Aortic smooth muscle cell (primary cell): ENCODE data around the gene ALLC.

DNA sequence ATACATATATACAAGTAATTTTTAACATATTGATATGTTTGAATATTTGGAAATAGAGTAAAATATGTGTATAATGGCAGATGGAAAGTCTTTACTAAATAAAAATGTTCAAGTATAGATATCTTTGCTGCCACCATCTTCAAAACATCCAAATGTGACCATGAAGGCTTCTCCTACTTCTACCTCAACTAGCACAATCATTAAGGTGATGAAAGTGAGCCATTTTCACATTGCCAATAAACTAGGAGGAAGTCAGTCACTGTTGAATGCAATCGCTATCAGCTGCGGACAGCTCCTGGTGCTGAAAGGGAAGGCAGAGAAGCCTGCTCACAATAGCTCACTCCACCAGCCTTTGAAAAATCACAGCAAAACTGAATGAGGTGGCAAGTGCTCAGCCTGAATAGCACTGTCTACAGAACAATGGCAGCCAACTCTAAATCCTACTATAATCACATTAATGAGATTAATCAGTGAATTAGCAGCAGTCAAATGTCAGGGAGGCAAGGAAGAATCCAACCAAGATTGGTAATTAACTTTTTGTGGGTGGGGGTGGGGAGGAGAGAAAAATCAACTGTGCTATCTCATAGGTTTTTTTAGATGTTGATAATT, 2.2 kb downstream of the MYT1L start:
- RRBS: no CpG with 5 or more reads among the region's 2 CpGs

DNA sequence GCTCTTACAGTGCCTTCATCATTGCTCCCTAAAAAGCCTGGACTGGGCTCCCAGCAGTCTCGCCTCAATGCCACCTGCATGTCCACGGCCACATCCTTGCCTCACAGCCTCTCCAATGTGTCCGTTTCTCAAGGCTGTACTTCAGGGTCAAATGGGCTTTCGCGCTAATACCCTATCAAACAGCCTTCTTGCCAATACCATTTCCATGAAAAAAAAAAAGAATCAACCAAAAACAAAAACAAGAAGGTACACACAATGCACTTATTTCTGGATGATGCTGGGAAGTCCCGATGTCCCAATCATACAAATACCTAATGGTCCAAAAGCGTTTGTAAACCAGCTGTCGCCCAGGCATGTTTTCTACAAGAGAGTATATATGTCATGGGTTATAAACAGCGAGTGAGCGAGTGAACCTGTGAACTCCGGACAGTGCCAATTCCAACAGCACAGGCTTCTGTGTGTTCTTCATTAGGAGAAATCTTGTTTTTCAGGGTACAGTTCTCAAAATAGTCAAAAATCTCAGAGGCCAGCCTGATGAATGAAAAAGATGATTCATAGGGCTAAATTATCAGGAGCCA, 77.1 kb downstream of the EIPR1 start:
- RRBS: no CpG with 5 or more reads among the region's 11 CpGs

- RRBS: no CpG with 5 or more reads among the region's 3 CpGs
These were observed 20.8 kb downstream of the EIPR1 start for GRCh38 chr2:3356722-3357220.

DNA sequence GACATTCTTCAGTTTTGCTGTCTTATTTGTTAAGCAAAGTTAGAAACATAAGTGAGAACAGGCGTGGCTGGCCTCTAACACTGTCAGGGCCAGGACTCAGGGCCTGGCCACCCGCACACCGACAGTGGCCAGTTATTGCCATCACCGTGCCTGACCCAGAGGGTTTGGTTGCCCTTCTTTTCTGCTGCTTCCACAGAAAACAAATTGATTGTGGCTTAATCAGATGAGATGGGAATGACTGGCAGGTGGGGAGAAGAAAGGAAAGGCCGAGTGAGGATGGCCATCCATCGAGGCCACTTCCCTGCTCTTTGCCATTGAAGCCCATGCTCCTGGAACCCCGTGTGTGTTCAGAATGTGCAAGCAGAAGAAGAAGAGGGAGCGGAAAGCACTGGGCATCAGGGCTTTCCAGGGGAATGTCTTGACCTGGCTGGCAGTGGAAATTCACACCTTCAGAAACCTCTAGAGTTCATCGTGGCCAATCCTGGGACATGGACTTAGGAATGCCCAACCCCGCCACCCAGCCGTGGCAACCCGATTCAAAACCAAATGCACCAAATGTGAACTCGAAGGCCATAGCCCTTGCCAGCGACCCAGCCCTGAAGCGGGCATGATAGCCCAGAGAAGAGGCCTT, 69.6 kb downstream of the ADI1 start:
- RRBS: no CpG with 5 or more reads among the region's 15 CpGs

- RRBS: 42% methylated on average over 4 of the region's 22 CpGs
These were observed 2.4 kb downstream of the COLEC11 start for GRCh38 chr2:3597000-3597977.

DNA sequence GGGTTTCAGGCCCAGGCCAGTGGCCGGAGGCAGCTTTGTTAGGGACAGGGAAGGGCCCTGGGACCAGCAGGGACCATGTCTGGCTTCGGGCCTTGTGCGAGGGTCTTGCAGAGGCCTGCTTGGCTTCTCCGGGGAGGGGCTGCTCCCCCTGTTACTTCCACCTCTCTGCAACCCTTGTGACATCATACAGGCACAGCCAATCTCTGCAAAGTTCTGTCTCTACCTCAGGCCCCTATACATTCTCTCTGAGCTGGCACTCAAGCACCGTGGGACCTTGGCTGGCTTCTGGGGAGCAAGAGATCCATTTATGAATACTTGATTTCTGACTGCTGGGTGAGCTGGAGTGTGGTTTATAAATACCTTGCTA, at the start of gene ALLC:
ALLC (plus strand) TSS at position 239 of the 367 bp plus-strand sequence.
- RRBS: 41% methylated on average over 3 of the region's 5 CpGs

- RRBS: no CpG with 5 or more reads among the region's 7 CpGs
These were observed 8.4 kb upstream of the DCDC2C start for GRCh38 chr2:3694782-3695478.

- RRBS: no CpG with 5 or more reads among the region's 6 CpGs
These were observed 208.8 kb downstream of the DCDC2C start for GRCh38 chr2:3912240-3912512.

DNA sequence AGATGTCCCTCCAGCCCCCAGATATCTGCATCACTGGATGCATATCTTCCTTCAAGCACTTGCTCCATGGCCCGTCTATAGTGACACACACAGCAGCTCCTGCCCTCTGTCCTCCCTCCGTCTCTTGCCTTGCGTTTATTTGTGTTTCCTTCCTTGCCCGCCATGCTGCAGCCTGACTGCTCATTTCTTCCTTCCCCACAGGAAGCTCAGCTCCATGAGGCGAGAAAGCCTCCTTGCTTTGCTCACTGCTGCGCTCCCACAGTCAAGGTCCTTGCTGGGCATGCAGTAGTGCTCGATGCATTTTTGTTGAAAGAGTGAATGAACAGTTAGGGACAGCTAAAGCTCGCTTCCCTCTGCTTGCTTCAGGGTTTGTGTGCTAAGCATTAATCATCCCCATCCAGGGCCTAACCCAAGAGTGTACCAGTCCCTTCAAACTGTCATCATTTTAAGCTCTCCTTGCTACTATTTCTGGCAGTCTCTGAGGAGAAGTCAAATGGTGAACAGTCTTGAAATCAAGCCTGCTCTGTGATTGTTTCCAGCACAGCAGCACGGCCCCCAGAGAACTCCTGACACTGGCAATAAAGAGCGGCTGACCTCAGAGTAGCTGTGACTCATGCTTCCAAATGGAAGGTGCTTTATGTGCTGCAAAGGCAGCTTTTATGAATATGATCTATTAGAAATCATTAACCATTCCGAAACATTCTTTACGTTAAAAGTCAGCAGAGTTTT, 171.7 kb upstream of the SOX11 start:
- RRBS: no CpG with 5 or more reads among the region's 12 CpGs

- RRBS: no CpG with 5 or more reads among the region's 7 CpGs
These were observed 2.2 kb downstream of the SOX11 start for GRCh38 chr2:5694438-5694666.

- RRBS: 3% methylated on average over 3 of the region's 23 CpGs
These were observed 240.4 kb downstream of the SOX11 start for GRCh38 chr2:5932451-5933133.

- RRBS: no CpG with 5 or more reads among the region's 8 CpGs
These were observed 246.3 kb downstream of the SOX11 start for GRCh38 chr2:5938490-5938784.

DNA sequence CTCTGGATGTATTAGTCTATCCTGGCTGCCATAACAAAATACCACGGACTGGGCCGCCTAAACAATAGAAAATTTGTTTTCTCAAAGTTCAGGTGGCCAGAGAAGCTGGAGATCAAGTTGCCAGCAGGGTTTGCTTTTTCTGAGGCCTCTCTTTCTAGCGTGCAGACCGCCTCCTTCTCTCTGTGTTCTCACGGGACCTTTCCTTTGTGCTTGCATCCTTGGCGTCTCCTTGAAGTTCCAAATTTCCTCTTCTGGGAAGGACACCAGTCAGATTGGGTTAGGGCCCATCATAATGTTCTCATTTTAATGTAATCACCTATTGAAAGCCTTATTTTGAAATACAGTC, 1.4 kb upstream of the CMPK2 start:
- RRBS: no CpG with 5 or more reads among the region's 6 CpGs

DNA sequence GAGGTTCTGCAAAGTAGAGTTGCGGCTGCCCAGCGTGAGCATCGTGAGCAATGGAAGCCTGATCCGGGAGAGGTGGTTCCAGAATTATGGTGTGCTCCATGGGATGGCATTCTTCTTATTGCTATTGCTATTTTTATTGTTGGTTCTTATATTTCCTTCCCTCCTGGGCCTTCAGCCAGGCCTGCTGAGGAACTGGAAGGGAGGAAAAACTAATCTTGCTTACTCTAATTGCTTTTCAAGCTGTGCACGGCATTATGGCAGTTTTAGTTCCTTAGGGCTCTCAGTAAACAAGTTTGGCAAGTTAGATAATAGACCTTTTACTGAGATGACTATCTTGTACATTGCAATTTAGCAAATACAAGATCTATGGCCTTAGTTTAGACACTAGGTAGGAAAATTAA, 5.9 kb downstream of the RSAD2 start:
- RRBS: 25% methylated on average over 3 of the region's 5 CpGs

- RRBS: no CpG with 5 or more reads among the region's 7 CpGs
These were observed 10.0 kb downstream of the RNF144A start for GRCh38 chr2:6927106-6927677.

DNA sequence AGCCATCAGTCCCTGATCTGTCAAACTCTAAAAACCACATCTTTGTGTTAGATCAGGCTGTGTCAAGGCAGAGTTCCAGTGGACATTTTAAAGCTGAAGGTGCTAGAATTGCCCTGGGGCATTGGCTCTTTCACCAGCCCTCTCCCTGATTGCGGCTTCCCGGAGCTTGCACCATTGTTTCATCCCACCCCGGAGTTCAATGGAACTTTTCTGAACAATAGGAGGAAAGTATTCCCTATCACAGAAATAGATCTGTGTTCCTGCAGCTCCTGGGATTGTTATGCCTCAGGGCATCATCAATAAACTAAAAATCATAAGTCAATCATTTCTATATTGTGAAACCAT, 110.3 kb downstream of the RNF144A start:
- RRBS: no CpG with 5 or more reads among the region's 3 CpGs

- RRBS: no CpG with 5 or more reads among the region's 5 CpGs
These were observed 151.0 kb downstream of the RNF144A start for GRCh38 chr2:7068195-7068690.

DNA sequence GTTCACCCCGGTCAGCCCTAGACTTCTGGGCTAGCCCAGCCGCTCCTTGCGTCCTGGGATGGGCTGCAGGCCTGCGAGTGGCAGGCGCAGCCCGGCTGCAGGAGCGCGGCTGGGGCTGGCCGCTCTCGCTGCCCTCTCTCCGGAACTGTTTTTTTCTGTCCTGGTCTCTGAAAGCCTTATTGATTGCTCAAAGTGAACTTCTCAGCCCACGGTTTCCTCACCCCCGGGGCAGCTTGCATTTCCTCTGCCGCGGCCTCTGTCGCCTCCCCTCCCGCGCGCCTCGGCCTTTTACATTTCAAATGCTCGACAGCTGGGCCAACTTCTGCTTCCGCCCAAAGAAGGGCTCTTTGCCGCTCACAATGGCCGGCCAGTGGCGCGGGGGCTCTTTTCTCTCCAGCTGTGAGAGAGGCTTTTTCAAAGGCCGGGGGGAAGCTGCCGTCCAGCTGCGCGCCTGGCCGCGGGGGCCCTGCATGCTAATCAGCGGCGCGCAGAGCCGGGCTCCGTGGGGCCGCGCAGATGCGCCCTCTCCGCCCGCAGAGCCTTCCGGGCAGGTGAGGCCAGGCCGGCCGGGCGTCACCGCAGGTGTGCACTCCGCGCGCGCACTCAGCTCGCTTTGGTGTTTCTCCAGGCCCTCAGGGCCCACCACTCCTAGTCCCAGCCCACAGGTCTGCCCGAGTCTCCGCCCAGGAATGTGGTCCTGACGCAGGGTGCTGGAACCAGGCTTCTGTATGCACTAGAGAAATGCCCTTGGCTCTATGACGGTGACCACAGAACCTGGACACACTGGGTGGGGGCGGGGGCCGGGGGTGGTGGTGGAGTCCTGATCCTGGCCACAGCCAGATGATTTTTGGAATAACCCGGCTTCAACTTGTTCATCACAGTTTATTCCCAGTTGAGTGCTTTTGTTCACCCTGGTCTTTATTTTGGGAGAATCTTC, 514.0 kb downstream of the RNF144A start:
- RRBS: 13% methylated on average over 31 of the region's 59 CpGs

- RRBS: no CpG with 5 or more reads among the region's 9 CpGs
These were observed 599.8 kb downstream of the RNF144A start for GRCh38 chr2:7516872-7517540.

GRCh38 chr2:7572485-7572967, 655.3 kb downstream of the RNF144A start:
- RRBS: no CpG with 5 or more reads among the region's 8 CpGs